IMR-90 (cell line): ENCODE measurements around the genes CSNK1E and DNAL4.

DNA sequence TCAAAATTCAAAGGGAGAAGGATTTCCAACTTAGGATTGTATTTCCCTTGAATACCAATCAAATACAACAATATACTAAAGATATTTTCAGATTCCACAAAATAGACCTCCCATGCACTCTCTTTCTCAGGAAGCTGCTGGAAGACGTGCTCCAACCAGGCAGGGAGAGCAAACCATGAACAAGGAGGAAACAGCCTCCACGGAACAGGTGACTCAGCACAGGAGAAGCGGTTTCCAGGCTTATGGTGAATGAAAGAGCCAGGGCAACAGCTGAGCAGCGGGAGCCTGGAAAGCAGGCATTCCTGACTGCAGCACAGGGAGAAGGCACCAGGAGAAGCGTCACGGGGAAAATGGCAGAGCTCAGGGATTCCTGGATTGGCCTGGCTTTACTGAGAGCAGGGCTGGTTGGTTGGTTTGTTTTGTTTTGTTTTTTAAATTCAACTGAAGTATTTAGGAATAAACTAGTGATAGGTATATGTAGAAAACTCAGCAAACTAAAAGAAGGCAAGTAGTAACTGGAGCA is 31.9 kb downstream of the TMEM184B start:
- RRBS, result no CpG with 5 or more reads among the region's 6 CpGs
CAGE:
- cytosol, long polyA plus RNA, result no peak
- long polyA plus RNA, result no peak
- nucleus, long polyA plus RNA, result start-site peak on the minus strand centred at position 280 of the sequence, 208 bp wide, 45 and 41 reads in 2 replicates

DNA sequence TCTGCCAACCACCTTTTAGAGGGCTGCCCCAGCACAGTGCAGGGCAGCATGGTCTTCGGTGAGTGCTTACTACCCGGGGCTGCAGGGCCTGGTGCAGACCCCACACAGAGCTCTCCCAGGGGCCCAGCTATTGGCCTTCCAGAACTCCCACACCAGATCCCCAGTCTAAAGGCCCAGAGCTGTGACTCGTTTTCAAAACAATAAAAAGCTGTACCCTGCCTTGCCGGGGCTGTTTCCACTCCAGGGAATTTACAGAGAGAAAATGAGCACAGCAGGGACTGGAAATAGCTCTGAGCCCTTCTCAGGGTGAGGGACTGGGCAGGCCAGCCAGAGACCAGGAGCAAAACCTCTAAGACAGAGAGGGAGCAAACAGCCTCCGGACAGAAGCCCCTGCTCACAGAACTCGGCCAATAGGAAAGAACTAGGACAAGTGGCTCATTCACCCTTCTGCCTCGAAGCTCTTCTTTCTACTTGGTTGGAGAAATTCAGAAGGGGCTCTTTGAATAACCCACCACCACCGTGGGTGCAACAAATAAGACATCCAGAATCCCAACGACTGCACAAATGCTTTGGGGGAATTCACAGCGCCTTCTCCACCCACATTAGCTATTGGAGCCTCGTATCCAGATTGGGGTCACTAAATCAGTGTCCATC is 2.1 kb downstream of the TMEM184B start:
- RRBS, result no CpG with 5 or more reads among the region's 11 CpGs
CAGE:
- cytosol, long polyA plus RNA, result no peak
- long polyA plus RNA, result no peak
- nucleus, long polyA plus RNA, result no peak

- RRBS, result no CpG with 5 or more reads among the region's 4 CpGs
CAGE:
- cytosol, long polyA plus RNA, result no peak
- long polyA plus RNA, result no peak
- nucleus, long polyA plus RNA, result no peak
Observed at GRCh38 chr22:38286567-38286777, 13.7 kb upstream of the TMEM184B start.

DNA sequence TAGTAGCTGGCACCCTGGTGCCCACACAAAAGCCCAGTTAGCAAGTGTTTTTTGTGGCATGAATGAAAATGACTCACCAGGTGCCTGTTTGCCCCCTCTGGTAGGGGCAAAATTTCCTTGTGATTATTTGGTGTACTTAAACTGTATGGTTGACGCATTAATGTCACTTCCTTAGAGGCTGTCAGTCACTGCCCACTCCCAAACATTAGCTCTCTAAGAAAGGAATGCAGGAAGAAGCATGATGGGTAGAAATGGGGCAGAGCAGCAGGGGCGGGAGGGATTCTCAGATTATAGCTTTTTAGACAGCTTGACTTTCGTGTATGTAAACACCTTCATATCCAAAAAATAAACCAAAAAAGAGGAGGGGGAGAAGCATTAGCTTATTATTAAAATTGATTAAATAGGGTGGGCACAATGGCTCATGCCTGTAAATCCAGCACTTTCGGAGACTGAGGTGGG is 15.9 kb upstream of the TMEM184B start:
- RRBS, result no CpG with 5 or more reads among the region's 4 CpGs
CAGE:
- cytosol, long polyA plus RNA, result no peak
- long polyA plus RNA, result no peak
- nucleus, long polyA plus RNA, result no peak

- RRBS, result no CpG with 5 or more reads among the region's 17 CpGs
CAGE:
- cytosol, long polyA plus RNA, result no peak
- long polyA plus RNA, result no peak
- nucleus, long polyA plus RNA, result no peak
Observed at GRCh38 chr22:38298598-38299089, 18.6 kb downstream of the CSNK1E start.

DNA sequence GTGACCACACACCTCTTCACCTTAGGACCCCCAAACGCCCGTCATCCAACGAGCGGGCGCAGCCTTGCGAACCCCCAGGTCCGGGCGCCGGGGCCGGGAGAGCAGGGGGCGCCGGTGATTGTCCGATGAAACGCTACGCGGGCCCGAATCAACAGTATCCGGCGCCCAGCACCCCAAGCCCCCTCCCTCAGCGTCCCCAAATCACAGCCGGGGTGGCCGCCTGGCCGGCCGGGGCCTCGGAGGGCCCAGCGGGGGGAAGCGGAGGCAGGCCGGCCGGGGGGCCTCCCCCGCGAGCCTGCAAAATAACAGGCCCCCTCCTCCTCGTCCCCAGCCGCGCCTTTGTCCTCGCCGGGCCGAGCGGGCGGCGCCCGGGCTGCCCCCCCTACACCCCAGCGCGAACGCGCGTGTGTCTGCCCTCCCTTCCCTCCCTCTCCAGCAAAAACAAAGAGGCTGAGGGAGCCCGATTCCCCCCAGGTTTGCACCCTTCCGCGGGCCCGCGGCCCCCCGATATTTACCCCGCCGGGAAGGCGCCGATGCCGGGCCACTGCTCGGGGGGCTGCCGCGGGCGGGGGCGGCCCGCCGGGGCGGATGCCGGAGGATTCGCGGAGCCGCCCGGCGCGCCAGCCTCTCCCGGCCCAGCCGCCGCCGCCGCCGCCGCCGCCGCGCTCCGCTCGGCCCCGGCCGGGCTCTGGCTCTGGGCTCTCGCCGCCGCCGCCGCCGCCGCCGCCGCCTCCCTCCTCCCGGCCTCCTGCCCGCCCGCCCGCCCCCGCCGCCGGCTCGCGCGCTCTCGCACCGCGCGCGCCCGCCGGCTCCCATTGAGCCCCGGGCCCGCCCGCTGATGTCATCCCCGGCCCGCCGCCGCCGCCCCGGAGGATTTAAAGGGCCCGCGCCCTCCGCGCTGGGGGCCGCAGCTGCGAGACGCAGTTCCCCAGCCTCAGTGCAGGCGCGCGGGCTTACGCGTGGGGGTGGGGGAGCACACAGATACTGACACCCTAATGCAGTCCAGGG is at the start of gene CSNK1E:
TSS of gene CSNK1E (minus strand) at position 789 of the 1,008 bp plus-strand sequence.
- RRBS, result 2% methylated on average over 36 of the region's 133 CpGs
CAGE:
- cytosol, long polyA plus RNA, result no peak
- long polyA plus RNA, result no peak
- nucleus, long polyA plus RNA, result no peak

- RRBS, result no CpG with 5 or more reads among the region's 5 CpGs
CAGE:
- cytosol, long polyA plus RNA, result no peak
- long polyA plus RNA, result no peak
- nucleus, long polyA plus RNA, result no peak
Observed at GRCh38 chr22:38319248-38319714, 2.0 kb upstream of the CSNK1E start.

DNA sequence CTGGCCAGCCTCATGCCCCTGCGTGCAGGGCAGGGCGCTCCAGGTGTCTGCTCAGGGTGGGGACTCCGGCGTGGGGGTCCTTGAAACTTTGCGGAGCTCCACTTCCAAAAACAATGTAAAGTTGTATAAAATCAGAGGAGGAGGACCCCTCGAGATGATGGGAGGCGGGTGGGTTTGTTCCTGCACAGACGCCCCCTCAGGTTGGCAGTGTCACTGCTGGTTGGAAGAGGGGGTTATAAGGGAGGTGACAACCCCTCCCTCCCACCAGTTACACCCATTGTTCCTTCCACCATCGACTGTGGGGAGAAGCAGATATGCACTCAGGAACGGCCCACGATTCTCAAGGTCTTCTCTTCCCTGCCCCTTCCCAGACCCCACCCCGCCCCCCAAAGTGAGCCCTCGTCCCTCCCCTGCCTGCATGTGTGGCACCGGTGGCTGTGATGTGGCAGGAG is 493 bp downstream of the KDELR3 start:
- RRBS, result no CpG with 5 or more reads among the region's 14 CpGs
CAGE:
- cytosol, long polyA plus RNA, result no peak
- long polyA plus RNA, result no peak
- nucleus, long polyA plus RNA, result no peak

GRCh38 chr22:38507377-38508060 is 1.4 kb upstream of the DDX17 start:
- RRBS, result no CpG with 5 or more reads among the region's 24 CpGs
CAGE:
- cytosol, long polyA plus RNA, result no peak
- long polyA plus RNA, result no peak
- nucleus, long polyA plus RNA, result no peak

DNA sequence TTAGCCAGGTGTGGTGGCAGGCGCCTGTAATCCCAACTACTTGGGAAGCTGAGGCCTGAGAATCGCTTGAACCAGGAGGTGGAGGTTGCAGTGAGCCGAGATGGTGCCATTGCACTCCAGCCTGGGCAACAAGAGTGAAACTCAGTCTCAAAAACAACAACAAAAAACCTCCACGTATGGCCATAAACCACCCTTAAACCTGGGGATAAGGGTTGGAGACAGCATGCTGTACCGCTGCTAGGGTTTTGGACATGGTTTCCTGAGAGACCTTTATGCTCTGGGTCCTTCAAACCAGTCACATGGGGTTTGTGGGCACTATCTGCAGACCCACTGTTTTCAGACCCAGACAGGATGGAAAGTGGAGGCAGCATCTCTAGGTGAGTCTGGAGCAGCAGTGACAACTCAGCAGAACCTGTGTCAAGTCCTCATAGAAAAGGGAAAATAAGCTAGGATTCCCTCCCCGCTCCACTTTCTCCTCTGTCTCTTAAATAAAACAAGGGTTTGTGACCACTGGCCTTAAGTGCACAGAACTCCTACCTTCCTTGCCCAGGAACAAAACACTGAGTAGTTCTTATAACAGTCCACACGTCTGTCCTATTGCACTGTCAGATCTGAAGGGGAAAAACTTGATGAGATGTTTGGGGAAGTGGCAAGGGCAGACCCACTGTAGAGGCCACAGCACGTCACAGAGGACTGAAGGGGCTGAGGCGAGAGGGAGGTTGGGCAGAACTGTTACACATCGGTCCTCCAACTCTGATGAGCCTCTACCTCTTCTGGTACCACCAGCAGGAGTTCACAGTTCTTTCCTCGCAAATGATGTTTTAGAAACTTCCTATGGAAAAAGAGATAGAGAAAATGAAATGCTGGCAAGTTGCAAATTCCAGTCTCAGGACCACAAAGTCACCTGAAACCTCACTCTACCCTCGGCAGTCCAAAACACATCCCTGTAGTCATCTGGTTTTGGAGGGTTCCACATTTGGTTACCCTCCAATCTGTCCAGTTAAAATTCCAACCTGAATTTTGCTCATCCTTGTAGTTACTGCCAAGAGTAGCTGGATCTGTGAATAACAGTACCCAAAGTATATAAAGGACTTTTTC is 5.8 kb downstream of the TOMM22 start:
- RRBS, result no CpG with 5 or more reads among the region's 12 CpGs
CAGE:
- cytosol, long polyA plus RNA, result no peak
- long polyA plus RNA, result no peak
- nucleus, long polyA plus RNA, result no peak

GRCh38 chr22:38707157-38707800 is 1.5 kb downstream of the GTPBP1 start:
- RRBS, result no CpG with 5 or more reads among the region's 5 CpGs
CAGE:
- cytosol, long polyA plus RNA, result no peak
- long polyA plus RNA, result no peak
- nucleus, long polyA plus RNA, result no peak

- RRBS, result no CpG with 5 or more reads among the region's 10 CpGs
CAGE:
- cytosol, long polyA plus RNA, result no peak
- long polyA plus RNA, result no peak
- nucleus, long polyA plus RNA, result no peak
Observed at GRCh38 chr22:38733399-38734432, 22.1 kb downstream of the SUN2 start.

GRCh38 chr22:38735317-38736664 is 20.0 kb downstream of the SUN2 start:
- RRBS, result no CpG with 5 or more reads among the region's 28 CpGs
CAGE:
- cytosol, long polyA plus RNA, result no peak
- long polyA plus RNA, result no peak
- nucleus, long polyA plus RNA, result no peak

DNA sequence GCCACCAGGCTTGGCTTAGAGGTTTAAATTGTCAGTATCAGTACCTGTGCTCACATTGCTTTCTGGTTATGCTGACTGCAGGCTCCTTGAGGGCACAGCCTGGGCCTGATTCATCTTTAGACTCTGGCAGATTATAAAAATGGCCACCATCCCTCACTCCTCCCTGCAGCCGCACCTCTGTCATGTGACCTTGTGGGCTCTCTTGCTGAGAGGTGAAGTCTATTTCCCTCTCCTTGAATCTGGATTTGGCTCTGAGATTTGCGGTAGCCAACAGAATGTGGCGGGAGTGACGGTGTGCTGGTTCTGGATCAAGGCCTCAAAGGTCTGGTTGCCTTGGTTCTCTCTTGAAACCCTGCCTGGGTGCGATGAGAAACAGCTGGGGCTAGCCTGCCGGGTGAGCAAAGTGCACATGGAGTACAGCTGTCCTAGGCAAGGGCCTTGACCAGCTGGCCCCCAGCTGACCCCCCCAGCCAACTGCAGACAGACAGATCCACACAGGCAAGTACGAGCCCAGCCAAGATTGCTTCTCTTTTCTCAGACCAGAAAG is 10.9 kb downstream of the SUN2 start:
- RRBS, result no CpG with 5 or more reads among the region's 7 CpGs
CAGE:
- cytosol, long polyA plus RNA, result no peak
- long polyA plus RNA, result no peak
- nucleus, long polyA plus RNA, result no peak

- RRBS, result 93% methylated on average over 8 of the region's 37 CpGs
CAGE:
- cytosol, long polyA plus RNA, result no peak
- long polyA plus RNA, result no peak
- nucleus, long polyA plus RNA, result no peak
Observed at GRCh38 chr22:38750206-38751203, 5.3 kb downstream of the SUN2 start.

GRCh38 chr22:38758582-38759056 is 2.8 kb upstream of the SUN2 start:
- RRBS, result no CpG with 5 or more reads among the region's 14 CpGs
CAGE:
- cytosol, long polyA plus RNA, result no peak
- long polyA plus RNA, result no peak
- nucleus, long polyA plus RNA, result no peak

DNA sequence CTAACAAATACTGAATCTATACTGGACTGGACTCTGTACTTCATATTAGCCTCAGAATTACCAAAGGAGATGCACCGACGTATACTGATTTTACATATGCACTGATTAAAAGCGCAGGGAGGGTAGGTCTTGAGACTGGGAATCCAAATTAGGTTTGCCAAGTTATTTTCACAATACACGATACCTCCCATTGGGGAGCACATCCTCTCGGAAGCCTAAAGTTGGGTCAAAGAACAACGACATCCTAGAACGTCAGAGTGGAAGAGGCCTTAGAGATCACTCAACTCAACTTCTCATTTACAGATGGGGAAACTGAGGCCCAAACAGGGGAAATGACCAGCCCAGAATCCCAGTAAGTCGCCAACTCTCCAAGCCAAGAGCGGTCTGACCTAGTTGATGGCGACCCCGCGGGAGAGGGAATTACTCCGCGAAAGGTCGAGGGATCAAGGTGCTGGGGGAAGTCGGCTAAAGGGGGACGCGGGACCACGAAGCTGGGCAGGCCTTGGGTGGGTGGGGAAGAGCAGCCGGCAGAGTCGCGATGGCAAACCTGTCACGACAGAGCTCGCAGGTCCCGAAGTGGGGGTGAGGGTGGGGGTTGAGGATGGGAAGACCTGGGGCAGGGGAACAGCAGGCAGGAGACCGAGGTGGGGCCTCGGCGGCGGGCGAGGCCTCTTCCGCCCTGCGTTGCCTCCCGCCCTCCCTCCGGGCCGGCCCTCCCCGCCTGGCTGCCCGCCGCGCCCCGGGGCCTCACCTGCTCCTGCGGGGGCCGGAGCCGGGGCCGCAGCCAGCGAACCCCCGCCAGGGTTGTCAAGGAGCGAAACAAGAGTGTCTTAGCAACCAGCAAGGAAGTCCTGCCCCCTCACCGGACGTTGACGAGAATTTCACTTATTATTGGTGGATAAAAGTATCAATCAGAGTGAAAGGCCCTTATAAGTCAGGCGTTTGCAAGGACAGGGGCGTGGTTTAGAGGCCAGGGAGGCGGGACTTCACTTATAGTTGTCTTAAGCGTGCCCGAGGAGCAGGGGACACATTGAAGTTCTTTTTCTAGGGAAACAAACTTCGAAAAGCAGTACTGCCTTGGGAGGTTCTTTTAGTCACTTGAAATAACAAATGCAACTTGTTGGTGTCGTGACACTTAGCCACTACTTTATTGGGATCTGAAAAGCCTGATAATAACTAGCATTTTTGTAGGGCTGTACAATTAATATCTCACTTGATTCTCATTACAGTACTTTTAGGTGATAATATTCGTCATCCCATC is at the start of gene DNAL4:
TSS of gene DNAL4 (minus strand) at position 827 of the 1,261 bp plus-strand sequence.
- RRBS, result 4% methylated on average over 5 of the region's 58 CpGs
CAGE:
- cytosol, long polyA plus RNA, result start-site peak on the minus strand centred at position 807 of the sequence, 20 bp wide, 24 and 28 reads in 2 replicates
- long polyA plus RNA, result start-site peak on the minus strand centred at position 819 of the sequence, 34 bp wide, 110 and 134 reads in 2 replicates
- nucleus, long polyA plus RNA, result no peak

DNA sequence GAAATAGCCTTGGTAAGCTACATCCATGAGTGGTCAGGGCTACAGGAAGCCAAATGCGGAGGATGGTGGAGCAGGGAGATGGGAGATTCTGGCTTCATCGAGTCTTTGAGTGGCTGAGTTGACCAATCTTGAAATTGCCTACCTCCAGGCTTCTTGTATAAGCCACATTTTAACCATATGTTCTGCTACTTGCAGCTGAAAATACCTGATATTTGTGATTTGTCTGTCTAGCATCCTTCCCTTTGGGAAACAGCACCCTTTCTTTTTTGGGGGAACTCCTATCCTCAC is 5.9 kb upstream of the DNAL4 start:
- RRBS, result no CpG with 5 or more reads among the region's 2 CpGs
CAGE:
- cytosol, long polyA plus RNA, result no peak
- long polyA plus RNA, result no peak
- nucleus, long polyA plus RNA, result no peak

GRCh38 chr22:38802685-38803313 is 8.9 kb upstream of the DNAL4 start:
- RRBS, result no CpG with 5 or more reads among the region's 11 CpGs
CAGE:
- cytosol, long polyA plus RNA, result no peak
- long polyA plus RNA, result no peak
- nucleus, long polyA plus RNA, result no peak

DNA sequence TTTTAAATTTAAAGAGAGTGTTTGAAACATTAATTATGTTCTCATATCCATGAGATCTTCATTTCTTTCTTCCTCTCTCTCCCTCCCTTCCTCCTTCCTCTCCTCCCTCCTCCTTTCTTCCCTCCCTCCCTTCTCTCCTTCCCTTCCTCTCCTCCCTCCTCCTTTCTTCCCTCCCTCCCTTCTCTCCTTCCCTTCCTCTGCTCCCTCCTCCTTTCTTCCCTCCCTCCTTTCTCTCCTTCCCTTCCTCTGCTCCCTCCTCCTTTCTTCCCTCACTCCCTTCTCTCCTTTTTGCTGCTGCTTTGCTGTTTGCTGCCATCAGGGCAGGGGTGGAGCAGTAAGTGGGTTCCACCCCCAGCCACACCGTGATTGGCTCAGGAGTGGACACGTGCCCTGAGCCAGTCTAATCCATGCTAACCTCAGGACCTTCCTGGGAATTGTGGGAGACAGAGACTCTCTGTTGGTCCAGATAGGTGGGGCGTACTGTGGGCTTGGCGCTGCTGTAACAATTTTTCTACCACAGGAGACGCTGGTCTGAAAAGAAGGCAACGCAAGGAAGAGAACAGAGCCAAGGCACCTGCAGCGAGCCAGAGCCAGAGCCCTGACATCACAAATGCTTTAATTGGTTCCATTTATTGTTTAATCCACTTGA is 33.7 kb upstream of the APOBEC3A start:
- RRBS, result no CpG with 5 or more reads among the region's 7 CpGs
CAGE:
- cytosol, long polyA plus RNA, result no peak
- long polyA plus RNA, result no peak
- nucleus, long polyA plus RNA, result no peak